ENCODE measurements around a stretch of chr17.

DNA sequence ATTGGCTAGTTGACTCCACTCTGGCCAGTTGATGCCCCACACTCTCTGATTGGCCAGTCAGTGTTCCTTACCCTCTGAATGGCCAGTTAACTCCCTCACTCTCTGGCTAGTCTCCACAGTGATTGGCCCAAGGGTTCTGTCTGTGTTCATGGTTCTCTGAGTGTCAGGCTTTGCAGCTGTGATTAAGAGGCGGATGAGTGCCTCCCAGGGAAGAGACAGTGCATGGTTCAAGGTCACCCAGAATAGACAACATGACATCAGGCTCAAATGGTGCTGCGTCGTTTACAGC lies 10.1 kb downstream of the TMEM235 start:
- RRBS, result no CpG with 5 or more reads among the region's 3 CpGs

DNA sequence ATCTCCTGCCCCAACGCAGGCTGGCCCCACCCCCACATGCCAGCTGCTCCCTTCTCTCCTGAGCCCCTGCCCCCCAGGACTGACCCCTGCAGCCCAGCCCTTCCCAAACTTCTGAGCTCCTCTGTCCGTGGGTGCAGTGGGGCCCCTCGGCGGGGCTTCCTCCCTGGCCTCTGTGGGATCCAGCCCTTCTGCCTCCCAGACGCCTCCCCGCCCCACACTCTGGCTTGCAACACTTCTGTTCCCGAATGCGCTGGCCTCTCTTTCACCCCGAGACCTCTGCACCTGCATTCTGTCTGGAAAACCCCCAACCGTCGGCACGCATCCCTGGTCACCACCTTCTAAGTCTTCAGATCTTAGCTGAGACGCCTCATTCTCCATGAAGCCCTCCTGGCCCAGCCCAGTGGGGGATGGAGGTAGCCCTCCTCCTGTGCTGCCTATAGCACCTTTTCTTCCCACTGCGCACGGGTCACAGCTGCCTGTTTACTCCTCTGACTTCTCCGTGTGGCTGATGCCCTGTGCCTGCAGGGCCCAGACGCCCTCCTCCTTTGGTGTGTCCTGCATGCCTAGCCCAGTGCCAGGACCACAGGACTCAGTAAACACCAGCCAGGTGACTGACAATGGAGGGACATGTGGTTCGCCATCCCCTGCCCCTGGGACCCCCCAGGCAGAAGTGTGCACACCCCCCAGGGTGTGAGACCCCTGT lies 26.5 kb downstream of the TMEM235 start:
- RRBS, result no CpG with 5 or more reads among the region's 18 CpGs

DNA sequence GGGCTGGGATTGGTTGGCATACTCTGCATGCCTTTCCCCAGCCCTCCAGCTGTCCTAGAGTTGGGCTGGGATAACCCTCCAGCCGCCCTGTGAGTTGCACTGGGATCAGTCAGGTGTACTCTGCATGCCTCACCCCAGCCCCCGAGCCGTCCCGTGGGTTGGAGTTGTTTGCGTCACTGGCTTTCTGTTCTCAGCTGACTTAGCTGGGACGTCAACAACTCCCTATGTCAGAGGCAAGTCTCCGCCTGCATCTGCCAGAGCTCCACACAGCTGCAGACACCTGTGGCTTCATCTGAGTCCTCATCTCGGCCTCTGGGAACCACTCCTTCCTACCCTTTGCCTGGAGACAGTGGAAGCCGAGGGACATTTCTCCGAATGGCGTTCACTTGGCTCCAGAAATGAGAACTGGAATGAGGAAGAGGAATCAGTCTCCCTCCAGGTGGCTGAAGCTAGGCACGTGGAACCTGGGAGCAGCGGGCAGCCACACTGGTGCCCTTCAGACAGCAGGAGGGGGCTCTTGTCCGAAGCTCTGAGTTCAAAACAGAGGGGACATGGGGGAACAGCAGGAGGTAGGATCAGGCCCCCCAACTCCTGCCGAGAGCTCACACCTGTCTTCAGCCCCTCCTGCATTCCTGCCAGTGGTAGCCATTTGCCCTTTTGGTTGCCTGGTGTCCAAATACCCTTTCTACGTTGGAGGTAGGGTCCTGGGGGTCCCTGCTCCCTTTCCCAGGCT lies 41.3 kb downstream of the TMEM235 start:
- RRBS, result no CpG with 5 or more reads among the region's 16 CpGs

GRCh38 chr17:78278195-78278900 lies 46.9 kb downstream of the TMEM235 start:
- RRBS, result no CpG with 5 or more reads among the region's 12 CpGs

- RRBS, result no CpG with 5 or more reads among the region's 10 CpGs
Observed at GRCh38 chr17:78281556-78281887, 50.1 kb downstream of the TMEM235 start.

DNA sequence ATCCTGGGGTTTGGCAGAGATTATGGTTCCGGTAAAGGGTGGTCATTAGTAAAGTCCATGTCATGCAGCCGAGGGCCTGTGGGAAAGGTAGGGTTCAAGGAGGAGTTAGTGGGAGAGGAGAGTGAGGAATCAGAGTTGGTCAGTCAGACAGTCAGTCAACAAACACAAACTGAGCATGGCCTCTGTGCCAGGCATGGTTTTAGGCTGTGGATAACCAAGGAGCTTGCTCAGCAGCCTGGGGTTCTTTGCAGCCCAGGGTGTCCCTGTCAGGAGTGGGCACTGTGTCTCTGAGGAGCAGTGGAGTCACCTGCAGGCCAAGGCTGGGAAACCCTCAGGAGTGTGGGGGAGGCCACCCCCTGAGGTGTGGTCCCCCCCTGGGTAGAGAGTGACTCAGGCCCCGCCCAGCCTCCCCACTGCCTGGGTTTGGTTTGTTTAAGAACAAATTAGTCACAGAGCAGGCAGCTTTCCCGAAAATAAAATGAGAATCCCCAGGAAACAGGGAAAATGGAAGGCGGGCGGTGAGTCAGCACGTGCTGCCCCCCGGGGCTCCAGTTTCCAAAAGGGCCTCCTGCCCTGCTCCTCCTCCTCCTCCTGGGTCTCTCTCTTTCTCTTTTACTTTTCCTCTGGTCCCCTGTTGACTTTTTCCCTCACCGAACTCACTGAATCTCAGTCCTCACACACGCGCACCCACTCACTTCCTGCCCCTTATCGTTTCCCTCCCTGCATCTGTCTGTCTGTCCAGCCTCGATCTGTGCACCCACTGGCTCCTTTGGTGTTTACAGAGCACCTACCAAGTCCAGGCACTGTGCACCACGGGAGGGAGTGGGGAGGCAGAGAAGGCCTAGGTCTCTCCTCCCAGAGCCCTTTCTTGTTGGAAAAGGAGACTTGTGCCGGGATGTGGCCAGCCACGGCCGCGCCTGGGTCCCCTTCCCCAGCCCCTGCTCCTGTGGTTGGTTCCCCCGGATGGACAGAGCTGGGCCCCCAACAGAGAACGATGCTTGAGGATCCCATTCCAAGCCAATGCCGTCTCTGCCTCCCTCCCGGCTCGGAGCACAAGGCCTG lies 44.3 kb downstream of the SOCS3 start:
- RRBS, result 87% methylated on average over 9 of the region's 23 CpGs

GRCh38 chr17:78328899-78329952 lies 30.7 kb downstream of the SOCS3 start:
- RRBS, result 9% methylated on average over 6 of the region's 15 CpGs

- RRBS, result no CpG with 5 or more reads among the region's 14 CpGs
Observed at GRCh38 chr17:78397869-78398371, 19.5 kb downstream of the PGS1 start.

GRCh38 chr17:78504988-78505414 lies 72.2 kb downstream of the DNAH17 start:
- RRBS, result no CpG with 5 or more reads among the region's 16 CpGs

DNA sequence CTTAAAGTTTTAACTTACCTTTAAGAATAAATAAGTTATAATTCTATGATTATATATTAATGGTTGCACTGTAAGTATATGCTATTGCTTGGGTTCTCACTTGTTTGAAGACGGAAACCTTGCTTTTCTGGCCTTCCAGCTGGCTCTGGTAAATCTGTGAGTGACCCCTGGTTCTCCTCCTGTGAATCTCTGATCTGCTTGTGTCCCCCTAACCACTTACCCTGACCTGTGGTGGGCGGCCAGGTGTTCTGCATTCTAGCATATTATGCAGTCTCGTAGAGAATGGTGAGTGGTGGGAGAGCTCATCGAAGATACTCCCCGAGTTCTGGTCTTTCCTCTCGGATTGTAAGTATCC lies 95.8 kb downstream of the CYTH1 start:
- RRBS, result no CpG with 5 or more reads among the region's 6 CpGs

DNA sequence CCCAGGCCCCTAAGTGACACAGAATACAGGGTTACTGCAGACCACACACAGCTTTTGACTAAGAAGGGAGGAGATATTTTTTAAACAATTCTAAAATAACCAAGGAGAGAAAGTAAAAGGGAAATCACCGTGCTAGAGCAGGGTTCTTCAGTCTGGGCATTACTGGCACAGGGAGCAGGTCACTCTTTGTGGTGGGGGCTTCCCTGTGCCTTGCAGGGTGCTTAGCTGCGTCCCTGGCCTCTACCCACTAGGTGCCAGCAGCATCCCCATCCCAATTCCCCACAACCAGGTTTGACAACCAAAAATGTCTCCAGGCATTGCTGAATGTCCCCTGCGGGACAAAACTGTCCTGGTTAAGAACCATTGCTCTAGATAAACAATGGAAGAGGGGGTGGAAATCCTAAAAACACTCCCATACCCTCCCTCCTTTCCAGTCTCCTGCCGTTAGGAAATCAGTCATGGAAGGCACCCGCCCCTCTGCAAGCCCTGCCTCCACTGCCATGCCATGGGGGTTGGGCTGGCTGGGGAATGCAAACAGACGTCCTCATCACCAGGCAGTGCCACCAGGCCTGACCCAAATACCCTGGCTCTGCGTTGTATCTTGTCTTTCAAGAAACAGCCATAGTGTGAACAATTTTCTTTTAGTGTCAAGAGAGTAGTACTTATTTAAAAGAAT lies 57.7 kb downstream of the CYTH1 start:
- RRBS, result no CpG with 5 or more reads among the region's 7 CpGs

- RRBS, result no CpG with 5 or more reads among the region's 1 CpG
Observed at GRCh38 chr17:78735868-78736164, 46.3 kb downstream of the CYTH1 start.

- RRBS, result no CpG with 5 or more reads among the region's 21 CpGs
Observed at GRCh38 chr17:78794830-78795476, 12.9 kb upstream of the CYTH1 start.

GRCh38 chr17:78798337-78799201 lies 16.5 kb upstream of the CYTH1 start:
- RRBS, result 91% methylated on average over 9 of the region's 35 CpGs

GRCh38 chr17:78853494-78854394 lies 13.1 kb upstream of the USP36 start:
- RRBS, result no CpG with 5 or more reads among the region's 18 CpGs

DNA sequence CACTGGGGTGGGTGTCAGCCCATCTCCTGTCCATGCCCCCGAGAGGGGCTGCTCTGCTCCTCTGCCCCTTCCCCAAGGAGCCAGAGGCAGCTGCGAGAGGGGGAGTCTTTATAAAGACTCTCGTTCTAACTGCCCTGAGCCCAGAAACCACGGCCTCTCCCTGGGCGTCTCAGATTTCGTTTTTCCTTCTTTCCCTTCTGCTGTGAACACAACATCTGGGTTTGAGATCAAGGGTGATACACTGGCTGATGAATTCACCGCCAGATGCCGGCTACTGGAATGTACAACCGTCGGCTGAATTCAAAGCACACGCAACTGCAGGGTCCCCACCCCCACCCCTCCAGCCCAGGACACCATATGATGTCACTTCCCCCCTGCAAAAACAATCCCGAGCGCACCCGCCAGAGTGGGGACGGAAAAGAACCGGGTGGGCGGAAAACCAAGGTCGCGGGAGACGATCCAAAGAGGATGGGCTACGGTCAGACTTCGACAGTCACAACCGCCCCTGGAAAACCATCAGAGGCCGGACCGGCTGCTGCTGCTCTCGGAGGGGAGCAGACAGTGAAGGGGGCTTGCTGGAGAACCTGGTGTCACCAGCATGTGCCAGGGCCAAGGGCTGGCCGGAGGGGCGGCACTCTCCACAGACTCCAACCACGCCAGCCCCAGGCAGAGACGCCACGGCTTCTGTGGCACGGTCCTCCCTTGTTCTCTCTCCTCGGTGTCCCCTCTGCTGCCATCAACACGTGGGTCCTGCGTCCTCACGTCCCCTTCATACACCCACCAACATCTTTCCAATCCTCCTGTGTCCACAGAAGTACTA lies 23.3 kb downstream of the CEP295NL start:
- RRBS, result 39% methylated on average over 6 of the region's 36 CpGs

DNA sequence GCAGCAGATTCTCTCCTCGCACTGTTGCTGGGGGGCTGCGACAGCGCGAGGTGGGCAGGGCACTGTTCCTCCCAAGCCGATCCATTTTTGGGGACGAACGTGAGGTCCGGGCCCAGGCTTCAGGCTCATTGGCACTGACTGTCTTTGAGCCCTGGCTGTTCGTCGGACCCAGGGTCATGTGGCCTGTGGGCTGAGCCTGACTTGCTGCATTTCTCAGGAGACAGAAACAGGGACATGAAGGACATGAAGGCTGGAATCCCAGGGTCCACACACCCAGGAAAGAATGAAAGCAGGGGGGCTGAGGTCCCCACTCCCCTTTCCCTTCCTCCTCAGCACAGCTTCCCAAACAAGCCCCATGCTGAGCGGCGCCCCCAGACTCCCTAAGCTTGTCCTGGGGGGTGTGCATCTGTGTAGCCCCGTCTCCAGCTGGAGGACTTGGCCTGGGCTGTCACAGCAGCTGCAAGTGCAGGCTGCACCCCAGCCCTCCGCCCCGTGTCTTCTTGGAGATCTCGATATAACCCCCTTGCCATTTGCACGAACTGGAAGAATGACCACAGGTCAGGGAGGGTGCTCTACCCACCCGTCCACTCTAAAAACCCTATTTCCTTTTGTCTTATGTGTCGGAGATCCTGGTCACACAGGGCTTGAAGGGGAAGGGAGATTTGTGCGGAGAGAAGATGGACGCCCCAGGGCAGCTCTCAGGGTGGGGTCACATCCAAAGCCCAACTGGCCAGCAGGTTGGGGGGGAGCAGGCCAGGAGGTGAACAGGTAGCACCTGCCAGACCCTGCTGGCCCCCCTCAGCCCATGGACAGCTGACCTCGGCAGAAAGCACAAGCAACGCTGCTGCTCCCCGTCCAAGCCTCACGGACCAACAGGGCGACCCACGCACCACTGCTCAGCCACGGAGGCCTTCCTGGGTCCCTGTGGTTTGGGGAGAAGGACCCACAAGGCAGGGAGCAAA lies 18.5 kb downstream of the CEP295NL start:
- RRBS, result 89% methylated on average over 5 of the region's 28 CpGs

DNA sequence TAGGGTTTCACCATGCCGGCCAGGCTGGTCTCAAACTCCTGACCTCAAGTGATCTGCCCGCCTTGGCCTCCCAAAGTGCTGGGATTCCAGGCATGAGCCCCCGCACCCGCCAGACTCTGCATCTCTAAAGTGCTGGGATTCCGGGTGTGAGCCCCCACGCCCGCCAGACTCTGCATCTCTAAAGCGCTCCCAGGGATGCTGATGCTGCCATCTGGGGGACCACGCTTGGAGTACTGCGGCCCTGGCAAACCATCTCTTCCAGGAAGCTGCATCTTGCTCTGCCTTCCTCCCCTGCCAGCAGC lies 4.1 kb downstream of the CEP295NL start:
- RRBS, result no CpG with 5 or more reads among the region's 10 CpGs

DNA sequence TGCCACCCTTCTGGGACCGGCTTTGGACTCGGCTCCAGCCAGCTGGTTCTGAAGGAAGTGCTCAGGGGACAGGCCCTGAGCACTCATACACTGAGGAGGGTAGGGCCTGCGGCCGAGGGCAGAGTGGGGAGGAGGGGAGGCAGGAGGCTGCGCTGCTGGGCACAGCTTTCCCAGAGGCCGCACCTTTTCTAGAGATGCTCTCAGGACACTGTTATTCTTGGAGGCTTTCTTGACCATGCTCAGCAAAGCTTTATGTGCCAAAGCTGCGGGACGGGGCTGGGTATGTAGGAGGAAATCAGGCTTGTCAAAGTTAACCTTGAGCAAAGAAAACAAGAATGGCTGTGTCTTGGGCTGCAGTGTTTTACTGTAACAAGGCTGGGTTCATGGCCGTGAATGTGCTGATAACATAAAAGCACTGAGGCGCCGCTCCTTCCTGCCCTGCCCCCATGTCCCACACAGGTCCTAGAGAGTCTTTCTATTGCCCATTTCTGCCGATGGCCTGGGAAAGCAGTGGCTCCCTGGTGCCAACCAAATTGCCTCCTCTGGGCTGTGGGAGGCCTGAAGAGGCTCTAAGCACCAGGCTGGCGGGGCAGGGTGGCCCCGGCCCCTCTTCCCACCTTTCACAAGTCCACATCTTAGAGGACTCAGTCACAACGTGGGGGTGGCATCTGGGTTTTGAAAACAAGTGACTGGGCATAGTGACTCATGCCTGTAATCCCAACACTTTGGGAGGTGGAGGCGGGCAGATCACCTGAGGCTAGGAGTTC lies 22.3 kb upstream of the TIMP2 start:
- RRBS, result no CpG with 5 or more reads among the region's 16 CpGs

GRCh38 chr17:79470196-79470431 lies 140.7 kb downstream of the RBFOX3 start:
- RRBS, result no CpG with 5 or more reads among the region's 6 CpGs

All from HL-60 (cell line).